ENCODE data around the genes FBXW8 and NOS1.

GRCh38 chr12:116444216-116444846 lies 114.8 kb upstream of the MAP1LC3B2 start:
- RRBS = no CpG with 5 or more reads among the region's 12 CpGs

DNA sequence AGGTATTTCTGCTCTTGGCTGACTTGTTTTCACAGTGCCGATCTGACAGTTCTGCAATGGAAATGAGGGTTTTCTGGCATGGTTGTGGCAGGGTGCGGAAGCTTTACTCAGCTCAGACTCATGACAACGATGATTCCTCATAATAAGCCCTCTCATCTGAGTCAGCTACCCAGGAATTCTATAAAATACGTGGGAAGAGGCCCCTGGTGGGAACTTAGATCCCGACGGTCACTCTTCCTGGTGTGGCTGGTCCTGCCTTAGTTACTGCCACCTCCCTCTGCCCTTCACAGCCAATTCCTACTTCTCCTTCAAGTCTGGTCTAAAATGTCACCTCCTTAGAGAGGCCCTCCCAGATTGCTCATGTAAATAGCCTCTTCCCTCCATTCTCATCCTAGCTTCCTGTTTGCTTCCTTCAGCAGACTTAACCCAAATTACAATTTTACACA lies 104.2 kb upstream of the MAP1LC3B2 start:
- RRBS = no CpG with 5 or more reads among the region's 6 CpGs

DNA sequence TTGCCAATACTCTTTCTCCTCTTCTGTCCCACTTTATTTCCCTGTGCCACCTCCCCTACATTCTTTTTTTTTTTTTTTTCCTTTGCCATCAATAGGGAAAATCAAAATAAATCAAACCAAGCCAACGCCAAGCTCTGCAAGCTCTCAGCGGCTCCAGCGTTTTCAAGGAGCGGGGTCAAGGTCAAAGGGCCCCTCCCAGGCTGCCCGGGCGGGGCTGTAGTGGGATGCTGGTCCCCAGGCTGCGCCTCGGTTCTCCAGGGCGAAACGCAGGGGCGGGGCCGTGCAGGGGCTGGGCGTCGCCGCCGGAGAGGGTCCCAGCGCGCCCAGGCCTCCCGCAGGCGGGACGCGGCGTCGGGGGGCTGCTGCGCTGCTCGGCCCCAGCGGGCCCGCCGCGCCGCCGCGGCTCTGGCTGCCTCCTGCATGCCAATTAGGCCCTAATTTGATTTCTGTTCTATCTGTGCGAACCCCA lies 51.0 kb upstream of the MAP1LC3B2 start:
- RRBS = 4% methylated on average over 6 of the region's 34 CpGs

DNA sequence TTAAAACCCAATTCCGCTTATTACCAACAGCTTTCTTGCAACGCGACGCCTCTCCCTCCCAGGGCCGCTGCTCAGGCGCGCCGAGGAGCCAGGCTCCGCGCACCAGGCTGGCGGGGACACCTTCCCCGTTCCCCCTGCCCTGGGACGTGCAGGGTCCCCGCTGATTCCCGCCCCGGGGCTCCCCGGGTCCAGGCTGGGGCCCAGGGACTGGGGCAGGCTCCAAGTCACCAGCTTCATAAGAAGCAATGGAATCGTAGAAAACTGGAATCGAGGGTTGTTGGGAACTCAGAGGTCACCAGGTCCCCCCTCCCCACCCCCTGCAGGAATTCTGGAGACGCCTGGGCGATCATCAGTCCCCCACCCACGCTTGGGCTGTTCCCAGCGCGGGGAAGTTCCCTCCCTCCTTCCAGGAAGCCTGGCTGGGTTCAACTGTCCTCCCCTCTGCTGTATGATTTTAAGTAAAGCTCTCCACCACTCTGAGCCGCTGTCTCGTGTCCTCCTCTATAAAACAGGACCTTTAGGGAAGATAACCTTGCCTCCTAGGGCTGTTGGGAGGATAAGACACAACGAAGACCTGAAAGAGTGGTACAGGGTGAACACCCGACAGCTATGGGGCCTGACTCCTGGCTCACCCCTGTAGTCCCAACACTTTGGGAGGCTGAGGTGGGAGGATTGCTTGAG lies 50.4 kb upstream of the MAP1LC3B2 start:
- RRBS = no CpG with 5 or more reads among the region's 28 CpGs

DNA sequence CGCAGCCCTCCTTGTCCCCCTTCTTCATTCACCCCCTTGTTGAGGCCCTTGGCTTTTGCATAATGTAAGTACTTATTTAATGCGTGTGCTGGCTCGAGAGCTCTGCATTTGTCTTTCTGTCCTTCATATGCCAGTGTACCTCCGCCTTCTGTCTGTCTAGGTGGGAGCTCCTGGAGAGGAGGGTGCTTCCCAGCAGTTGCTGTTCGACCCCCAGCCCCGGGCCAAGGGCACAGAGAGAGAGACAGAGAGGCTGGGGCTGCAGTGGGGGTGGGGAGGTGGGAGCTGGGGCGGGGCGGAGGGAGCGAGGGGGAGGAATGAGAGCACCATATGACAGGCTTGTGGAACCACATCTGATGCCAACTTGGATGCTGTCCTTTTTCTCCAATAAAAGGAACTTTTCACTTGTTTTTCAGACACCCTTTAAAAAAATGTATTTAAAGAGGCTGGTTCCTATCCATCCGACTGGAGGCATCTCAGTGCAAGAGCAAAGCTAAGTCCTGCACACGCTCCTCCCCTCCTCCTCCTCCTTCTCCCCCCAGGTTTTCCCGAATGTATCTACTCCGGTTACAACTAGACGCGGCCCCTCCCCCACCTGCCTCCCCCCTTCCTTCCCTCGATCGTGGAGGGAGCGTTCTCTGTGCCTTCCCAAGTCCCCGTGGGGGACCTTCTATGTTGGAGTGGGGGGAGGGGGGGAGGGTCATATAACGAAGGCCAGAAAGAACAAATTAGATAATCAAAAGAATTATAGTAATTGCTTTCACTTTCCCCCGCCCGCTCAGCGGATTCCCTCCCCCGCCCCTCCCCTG lies 25.4 kb upstream of the MAP1LC3B2 start:
- RRBS = no CpG with 5 or more reads among the region's 24 CpGs

GRCh38 chr12:116558810-116559312 lies 320 bp upstream of the MAP1LC3B2 start:
- RRBS = no CpG with 5 or more reads among the region's 17 CpGs

- RRBS = no CpG with 5 or more reads among the region's 28 CpGs
Observed at GRCh38 chr12:116662463-116663404, 75.1 kb downstream of the SPRING1 start.

GRCh38 chr12:116818002-116818834 lies 63.0 kb downstream of the HRK start:
- RRBS = no CpG with 5 or more reads among the region's 17 CpGs

DNA sequence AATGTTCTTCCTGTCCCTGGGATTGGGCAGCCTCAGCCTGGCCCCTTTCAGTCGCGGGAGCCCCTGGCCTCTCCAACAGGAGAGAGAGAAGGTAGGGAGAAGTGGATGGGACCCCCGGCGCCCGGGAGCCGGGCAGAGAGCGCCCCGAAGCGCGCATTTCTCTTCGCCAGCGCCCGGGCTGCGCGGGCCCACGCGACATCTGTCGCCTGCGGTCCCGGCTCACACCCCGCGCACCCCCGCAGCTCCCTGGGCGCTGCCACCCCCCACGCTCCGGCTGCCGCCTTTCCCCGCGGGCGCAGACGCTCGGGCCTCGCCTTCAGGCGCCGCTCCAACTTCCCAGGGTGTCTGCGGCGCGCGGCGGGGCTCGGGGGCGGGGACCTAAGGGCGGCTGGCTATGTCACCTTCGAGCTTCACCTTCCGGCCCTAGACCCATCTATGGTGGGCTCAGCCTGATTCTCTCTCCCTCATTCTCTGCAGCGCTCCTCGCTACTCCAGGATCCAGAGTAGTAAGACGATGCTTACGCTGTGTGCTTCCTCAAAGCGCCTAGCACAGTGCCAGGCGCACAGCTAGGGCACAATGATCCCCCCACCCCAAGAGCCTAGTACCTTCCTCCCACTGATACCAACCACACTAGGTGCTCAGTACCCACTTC lies 1.6 kb downstream of the HRK start:
- RRBS = 3% methylated on average over 21 of the region's 51 CpGs

DNA sequence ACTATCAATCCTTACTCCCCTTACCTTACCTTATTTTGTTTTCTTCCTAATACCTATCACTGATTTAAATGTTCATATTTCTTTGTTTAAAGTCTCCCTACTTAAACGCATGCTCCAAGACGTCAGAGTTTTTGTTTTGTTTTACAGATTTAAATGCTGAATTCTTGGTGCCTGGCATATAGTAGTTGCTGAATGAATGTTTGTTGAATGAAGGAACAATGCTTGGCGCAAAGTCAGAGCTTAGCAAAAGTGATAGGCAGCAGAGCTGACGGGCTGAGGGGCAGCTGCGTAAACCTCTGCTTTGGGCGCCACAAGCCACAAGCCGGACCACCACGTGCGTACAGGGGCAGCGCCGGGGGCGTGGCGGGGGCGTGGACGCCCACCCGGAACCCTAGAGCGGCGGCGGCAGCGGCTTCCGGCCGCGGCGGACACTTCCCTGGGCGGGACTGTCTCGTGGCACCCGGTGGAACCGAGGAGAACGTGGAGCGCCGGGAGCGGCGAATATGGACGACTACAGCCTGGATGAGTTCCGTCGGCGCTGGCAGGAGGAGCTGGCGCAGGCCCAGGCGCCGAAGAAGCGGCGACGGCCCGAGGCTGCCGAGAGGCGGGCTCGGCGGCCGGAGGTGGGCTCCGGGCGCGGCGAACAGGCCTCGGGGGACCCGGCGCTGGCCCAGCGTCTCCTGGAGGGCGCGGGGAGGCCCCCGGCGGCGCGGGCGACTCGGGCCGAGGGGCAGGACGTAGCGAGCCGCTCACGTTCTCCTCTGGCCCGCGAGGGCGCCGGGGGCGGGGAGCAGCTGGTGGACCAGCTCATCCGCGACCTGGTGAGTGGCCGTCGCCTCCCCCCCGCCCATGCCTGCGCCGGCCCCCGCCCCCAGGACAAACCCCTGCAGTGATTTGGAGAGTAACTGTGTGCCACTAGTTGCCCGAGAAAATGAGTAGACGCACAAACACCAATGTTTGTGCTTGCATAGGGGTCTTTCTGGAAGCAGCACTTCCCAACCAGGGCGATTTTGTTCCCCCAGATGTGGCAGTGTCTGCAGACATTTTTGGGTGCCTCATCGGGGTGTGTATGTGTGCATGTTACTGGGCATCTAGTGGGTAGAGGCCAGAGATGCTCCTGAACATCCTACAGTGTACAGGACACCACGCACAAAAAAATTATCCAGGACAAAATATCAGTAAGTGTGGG lies at the start of gene FBXW8:
Gene FBXW8, plus strand, starts transcription at position 416 of the 1,189 bp plus-strand sequence.
- RRBS = 2% methylated on average over 33 of the region's 88 CpGs

DNA sequence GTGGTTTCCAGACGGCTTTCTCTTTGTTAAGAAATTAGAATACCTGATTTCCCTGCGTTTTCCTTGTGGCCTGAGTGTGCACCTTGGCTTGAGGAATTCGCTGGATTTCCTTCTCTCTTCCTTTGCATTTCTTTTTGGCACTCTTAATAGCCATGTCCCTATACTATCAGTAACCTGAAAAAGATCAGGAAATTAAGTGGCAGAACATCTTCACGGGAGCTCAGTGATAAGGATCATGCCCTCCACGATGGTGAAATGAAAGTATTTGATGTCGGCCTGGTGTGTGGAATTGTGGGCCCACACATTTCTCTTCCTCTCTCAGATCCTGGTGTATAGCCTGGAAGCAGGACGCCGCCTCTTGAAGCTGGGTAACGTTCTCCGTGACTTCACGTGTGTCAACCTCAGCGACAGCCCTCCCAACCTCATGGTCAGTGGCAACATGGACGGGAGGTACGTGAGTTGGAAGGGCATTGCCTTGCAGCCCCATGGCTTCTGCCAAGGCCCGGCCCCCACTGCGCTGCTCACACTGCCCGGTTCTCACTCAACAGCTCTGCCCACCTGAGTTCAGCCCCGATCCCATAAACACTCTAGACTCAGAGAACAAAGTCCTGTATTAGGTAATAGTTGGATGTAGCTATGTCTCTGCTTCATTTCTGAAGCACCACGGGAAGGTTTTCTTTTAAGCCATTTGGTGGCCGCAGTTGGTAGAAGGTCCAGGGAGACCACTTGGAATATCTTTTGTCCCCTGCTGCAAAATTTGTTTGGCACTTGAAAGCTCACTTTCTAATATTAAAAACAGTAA lies 89.0 kb downstream of the TESC start:
- RRBS = no CpG with 5 or more reads among the region's 20 CpGs

- RRBS = no CpG with 5 or more reads among the region's 13 CpGs
Observed at GRCh38 chr12:117051360-117051999, 47.7 kb downstream of the TESC start.

GRCh38 chr12:117189634-117190131 lies 587 bp downstream of the FBXO21 start:
- RRBS = 4% methylated on average over 14 of the region's 43 CpGs

DNA sequence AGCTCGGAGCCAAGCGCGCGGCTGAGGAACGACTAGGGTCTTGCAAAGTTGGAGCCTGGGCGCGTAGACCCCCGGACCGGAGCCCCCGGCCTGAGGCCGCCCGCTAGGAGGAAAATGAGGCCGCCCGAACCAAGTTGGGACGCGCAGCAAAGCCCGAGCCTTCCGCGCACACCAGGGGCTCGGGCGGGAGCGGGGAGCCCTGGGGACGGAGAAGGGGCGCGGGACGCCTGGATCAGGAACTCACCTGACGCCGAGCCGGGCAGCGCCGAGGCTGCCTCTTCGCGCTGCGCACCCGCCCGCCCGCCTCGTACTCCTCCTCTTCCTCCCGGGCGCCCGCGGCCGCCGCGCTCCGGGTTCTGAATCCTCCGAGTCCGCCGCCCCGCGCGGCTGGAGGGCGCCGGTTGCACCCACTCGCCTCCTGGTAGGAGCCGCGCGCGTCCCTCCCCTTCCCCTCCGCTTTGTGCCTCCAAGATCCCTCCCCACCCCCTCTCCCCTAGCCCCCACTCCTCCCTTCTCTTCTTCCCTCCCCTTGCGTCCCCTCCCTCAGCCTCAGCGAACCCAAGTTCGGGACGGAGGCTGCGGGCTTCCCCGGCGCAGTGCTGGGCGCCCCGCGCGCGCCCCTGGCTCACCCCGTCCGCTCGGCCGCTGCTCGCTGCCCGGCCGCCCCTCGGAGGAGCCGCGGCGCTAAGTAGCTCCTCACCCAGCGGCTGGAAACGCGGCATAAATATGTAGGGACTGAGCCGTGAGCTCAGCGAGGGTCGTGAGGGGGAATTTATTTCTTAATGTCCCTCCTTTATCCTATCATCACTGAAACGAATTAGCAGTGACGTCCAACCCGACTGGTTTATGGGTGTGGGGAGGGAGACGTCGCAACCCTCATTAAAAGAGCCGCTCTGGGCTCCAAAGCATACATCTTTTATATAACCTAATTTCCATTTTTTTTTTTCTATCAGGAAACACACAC lies at the start of gene NOS1:
Gene NOS1, minus strand, starts transcription at position 744 of the 964 bp plus-strand sequence.
- RRBS = 3% methylated on average over 36 of the region's 95 CpGs

GRCh38 chr12:118033453-118034108 lies 17.1 kb downstream of the RFC5 start:
- RRBS = no CpG with 5 or more reads among the region's 8 CpGs

- RRBS = no CpG with 5 or more reads among the region's 12 CpGs
Observed at GRCh38 chr12:118059228-118060193, 1.5 kb downstream of the WSB2 start.

DNA sequence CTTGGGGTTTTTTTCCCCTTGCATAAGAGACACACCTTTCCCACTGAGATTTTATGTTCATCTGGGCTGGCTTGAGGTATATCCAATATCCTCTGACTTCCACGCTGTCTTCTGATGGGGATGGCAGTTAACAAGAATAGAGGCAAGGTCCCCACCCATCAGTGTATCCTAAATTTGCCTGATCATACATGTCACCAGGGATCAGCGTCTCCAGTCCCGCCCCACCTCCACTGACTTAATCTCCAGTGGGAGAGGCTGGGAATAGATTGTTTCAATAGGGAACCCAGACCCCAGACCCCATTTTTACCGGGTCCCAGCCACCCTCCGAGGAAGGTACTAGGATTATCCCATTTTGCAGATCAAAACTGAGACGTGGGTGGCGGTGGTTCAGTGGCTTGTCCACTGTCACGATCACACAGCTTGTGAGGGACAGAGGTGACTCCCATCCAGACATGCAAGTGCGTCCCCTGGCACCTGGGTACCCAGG lies 742 bp downstream of the WSB2 start:
- RRBS = no CpG with 5 or more reads among the region's 9 CpGs

GRCh38 chr12:118061735-118062906 lies 1.1 kb upstream of the WSB2 start:
- RRBS = 7% methylated on average over 5 of the region's 51 CpGs

GRCh38 chr12:118151990-118152633 lies 16.2 kb downstream of the PEBP1 start:
- RRBS = no CpG with 5 or more reads among the region's 10 CpGs

All from epidermal melanocyte (primary cell).